Measurements from ENCODE around the genes CCZ1 and INTS15.

GRCh38 chr7:5527981-5528797, 2.2 kb downstream of the ACTB start:
- PRO-cap, result no peak

DNA sequence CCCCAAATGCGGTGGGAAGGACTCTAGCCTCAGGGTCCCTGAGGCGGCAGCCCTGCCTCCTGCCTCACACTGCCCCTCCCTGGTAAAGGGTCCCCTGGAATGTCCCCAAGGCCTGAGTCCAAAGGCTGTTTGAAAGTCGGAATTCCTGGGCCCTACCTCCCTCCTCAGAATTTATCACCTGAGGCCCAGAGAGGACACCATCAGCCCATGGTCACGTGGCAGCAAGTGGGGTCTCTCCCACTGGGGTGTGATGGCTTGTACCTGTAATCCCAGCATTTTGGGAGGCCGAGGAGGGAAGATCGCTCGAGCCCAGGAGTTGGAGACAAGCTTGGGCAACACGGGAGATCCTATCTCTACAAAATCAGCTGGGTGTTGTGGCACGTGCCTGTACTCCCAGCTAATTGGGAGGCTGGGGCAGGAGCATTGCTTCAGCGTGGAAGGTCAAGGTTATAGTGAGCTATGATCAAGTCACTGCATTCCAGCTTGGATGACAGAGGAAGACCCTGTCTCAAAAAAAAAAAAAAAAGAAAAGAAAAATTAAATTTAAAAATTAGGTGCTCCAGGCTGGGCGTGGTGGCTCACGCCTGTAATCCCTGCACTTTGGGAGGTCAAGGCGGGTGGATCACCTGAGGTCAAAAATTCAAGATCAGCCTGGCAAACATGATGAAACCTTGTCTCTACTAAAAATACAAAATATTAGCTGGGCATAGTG, 3.7 kb upstream of the ACTB start:
- PRO-cap, result no peak

DNA sequence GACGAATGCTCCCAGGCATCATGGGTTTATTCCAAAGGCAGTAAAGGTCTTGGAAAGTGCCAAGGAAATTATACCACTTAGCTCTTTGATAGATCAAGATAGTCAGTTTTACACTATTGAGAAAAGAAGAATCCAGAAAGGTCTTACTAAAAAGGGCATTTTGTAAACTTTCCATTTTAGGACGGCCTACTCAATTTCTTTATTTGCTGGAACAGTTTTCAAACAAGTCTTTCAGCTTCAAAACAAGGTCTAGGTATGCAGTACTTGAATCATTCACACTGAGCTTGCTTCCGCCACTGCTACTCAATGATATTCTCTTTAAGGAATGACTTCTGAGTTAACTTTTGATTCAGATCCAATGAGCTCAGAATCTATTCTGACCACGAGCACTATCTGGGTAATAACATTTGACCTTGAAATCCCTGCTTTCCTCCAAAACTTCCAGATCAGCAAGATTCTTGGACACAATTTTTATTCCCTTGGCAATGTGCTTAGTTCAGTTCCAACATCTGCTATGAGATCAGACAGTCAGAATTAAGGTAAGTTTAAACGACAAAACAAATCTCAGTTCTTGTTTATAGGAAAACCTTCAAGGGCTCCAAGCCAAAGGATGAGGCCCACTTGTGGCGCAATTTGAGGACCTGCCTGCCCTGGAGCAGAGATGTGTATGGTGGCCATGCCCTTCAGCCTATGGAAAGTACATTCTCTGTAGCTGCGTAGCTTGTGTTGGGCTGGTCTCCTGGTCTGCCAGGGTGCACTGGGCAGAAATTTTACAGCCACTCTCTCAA, 87.2 kb downstream of the RNF216 start:
- PRO-cap, result unidirectional peak, minus-strand start at position 286 of the sequence

- PRO-cap, result unidirectional peak, minus-strand start at chr7:5898648; unidirectional peak, minus-strand start at chr7:5898701
Measured at GRCh38 chr7:5898325-5899032, at the start of gene CCZ1. CCZ1 (plus strand) TSS chr7:5898733.

GRCh38 chr7:6011296-6011976, 2.4 kb downstream of the AIMP2 start:
- PRO-cap, result no peak

DNA sequence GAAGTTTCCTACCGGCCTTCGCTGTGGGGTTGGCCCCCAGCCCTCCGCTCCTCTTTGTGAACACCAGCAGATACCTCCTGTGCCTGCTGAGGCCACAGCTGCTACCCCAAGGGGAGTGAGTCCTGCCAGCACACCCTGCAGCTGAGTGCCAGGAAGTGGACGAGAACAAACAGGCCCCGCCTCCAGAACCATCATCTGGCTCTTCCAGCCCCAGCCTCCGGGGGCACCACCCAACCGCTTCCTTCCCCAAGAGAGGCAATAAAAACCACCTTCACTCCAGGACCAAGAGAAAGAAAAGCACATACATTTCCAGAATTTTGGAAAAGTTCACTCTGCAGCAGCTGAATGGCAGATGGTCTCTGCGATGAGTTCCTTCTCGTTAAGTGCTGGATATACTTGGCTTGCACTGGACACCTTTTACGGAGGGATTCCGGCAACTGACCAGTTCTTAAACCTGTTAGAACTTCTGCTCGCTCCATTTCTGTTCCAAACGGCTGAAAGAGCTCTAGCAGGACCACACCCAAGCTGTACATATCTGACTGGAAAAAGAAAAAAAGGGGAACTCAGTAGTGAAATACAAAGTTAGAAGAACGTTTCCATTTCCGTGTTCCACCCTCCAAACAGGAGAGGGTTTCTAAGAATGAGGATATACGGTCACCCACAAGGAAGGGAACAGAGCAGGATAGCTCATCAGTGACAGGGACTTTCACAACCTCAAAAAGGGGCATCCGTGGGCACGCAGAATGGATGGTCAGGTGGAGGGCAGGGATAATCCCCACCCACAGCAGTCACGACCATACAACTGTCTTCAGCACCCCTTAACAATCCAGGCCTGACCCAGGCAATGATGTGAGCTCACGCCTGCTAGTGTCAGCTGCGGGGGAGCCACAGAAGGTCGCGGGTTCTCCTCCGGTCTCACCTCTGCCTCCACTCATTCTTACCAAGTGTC, 4.5 kb upstream of the ANKRD61 start:
- PRO-cap, result unidirectional peak, minus-strand start at position 147 of the sequence

- PRO-cap, result no peak
Measured at GRCh38 chr7:6154485-6155376, 50.0 kb downstream of the USP42 start.

GRCh38 chr7:6402094-6403185, 28.1 kb downstream of the RAC1 start:
- PRO-cap, result no peak

DNA sequence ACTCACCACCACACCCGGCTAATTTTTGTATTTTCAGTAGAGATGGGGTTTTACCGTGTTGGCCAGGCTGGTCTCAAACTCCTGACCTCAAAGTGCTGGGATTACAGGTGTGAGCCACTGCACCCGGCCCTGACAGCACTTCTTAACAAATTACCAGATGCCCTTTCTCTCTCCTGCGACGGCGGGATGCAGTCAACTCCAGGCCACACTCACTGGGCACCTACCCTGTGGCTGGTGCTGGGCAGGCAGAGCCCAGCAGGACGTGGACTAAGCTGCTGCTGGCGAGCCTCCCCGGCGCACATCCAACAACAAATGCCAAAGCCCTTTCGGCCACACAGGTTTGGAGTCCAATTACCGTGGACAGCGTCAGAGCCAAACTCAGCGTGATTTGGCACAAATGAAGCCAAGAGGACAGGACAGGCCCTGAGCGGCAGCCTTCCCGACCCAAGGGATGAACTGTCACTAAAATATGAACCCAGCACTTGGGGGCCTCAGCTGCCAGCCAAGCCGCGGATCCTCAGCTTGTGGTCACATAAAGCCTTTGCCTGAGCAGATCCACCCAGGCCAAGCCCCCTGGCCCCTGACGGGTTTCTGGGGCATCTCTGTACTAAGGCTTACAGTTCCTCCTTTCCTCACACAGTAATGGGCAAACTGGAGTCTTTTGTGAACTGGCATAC, 28.4 kb downstream of the DAGLB start:
- PRO-cap, result no peak

DNA sequence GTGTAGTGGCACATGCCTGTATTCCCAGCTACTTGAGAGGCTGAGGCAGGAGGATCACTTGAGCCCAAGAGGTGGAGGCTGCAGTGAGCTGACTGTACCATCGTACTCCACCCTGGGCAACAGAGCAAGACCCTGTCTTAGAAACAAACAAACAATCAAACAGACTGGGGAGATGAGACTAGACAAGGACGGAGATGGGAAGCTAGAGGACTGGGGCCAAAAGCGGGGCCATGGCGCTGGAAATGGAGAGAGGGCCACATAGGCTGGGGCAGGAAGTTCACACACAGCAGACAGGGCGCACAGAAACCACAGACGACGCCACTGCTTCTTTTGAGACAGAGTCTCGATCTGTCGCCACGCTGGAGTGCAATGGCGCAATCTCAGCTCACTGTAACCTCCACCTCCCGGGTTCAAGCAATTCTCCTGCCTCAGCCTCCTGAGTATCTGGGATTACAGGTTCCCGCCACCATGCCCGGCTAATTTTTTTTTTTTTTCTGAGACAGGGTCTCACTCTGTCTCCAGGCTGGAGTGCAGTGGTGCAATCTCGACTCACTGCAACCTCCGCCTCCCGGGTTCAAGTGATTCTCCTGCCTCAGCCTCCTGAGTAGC, 24.5 kb downstream of the DAGLB start:
- PRO-cap, result no peak

GRCh38 chr7:6505869-6506406, 22.0 kb upstream of the KDELR2 start:
- PRO-cap, result no peak

DNA sequence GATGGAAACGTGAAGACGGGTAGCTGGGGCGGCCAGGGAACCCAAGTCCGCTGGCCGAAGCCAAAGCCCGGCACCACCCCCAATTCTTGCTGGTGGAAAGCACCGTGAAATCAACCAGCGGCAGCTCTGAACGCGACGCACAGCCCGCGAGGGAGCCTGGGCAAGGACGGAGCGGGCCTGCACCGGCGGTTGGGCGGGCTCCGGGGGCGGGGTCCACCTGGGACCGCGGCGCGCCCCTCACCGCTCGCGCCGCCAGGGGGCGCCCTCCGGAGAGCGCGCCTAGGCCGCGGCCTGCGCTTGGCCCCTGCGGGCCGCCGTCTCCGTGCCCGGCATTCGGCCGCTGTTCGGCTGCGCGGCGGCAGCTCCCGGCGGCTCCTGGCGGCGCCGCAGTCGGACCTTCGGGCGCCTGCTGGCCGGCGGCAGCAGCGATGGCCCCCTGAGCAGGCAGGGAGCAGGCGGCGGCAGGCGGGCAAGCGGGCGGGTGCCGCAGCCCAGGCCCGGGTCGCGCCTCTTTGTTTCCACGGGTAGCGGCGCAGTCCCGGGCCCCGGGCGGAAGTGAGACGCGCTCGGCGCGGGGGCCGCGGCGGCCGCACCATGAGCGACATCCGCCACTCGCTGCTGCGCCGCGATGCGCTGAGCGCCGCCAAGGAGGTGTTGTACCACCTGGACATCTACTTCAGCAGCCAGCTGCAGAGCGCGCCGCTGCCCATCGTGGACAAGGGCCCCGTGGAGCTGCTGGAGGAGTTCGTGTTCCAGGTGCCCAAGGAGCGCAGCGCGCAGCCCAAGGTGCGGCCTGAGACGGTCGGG, at the start of gene INTS15:
TSS of gene INTS15 (plus strand) at position 332 of the 807 bp plus-strand sequence.
- PRO-cap, result bidirectional peak, plus-strand start at position 332 of the sequence, minus-strand start at position 146 of the sequence; bidirectional peak, plus-strand start at position 572 of the sequence, minus-strand start at position 557 of the sequence

- PRO-cap, result no peak
Measured at GRCh38 chr7:6590525-6590849, 666 bp downstream of the INTS15 start.

DNA sequence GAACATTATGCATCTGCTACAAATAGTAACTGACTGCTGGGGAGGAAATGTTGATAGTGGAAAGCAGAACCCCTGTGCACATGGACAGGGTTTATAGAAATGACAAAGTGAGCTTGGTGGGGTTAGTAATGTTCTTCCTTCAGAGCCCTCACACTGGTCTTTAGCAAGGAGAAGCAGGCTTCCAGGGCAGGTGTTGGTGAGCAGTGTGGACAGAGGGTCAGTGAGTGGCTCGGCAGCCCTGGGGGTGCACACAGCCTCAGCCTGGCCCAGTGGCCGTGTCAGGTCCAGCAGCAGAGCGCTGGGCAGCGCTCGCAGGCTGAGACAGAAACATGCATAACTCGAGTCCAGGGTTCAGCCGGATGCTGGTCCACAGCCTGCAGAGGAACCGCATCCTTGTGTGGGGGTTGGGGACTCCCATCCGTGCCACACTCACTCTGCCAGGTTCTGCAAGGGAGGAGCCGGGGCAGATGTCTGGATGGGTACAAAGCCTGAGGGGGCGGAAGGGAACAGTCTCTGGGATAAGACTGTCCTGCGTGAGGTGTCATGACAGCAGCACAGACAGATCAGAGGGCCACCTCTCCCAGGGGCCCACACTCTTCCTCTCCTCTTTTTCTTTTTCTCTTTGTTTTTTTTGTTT, 10.9 kb upstream of the ZNF853 start:
- PRO-cap, result no peak

GRCh38 chr7:7100395-7100769, 82.0 kb upstream of the C1GALT1 start:
- PRO-cap, result no peak

DNA sequence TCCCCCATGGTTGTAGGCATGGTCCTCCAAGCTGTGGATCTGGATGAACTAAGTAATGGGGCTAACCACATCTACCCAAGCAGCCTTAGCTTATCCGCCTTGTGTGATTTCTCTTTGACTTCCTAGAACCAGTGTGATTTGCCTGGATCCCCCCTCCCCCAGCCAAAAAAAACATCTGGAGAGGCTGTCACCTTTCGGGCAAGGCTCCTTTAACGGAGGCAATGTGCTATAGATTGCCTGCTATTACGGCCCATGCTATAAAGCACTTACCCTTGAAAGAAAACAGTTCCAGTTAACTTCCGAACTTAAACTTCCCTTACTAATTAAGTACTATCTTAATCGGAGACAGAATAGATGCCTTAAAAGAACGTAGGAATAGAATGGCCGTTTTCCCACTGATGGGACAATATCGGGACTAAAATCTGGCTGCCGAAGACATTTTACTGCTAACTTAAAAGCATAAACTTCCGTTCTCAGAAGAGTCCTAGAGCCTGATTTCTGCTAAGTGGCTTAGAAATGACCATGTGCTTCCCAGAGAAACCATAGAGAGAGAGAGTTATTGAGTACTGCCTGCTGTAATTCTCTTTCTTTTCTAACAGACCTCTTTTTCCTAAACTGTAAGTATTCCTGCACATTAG, 34.1 kb downstream of the C1GALT1 start:
- PRO-cap, result no peak

GRCh38 chr7:7372967-7373652, 162.6 kb downstream of the COL28A1 start:
- PRO-cap, result no peak

- PRO-cap, result no peak
Measured at GRCh38 chr7:7582431-7583653, 16.2 kb downstream of the MIOS start.

GRCh38 chr7:7857076-7857580, 111.5 kb upstream of the GLCCI1 start:
- PRO-cap, result no peak

GRCh38 chr7:8143432-8144440, 118.2 kb downstream of the ICA1 start:
- PRO-cap, result no peak